Measurements from ENCODE around the genes PRCP, DDIAS, PCF11 and HIKESHI.

GRCh38 chr11:81869947-81870579 lies 863.6 kb downstream of the FAM181B start:
- PRO-cap: no peak

GRCh38 chr11:82734063-82734249 lies 292 bp upstream of the FAM181B start:
- PRO-cap: no peak

DNA sequence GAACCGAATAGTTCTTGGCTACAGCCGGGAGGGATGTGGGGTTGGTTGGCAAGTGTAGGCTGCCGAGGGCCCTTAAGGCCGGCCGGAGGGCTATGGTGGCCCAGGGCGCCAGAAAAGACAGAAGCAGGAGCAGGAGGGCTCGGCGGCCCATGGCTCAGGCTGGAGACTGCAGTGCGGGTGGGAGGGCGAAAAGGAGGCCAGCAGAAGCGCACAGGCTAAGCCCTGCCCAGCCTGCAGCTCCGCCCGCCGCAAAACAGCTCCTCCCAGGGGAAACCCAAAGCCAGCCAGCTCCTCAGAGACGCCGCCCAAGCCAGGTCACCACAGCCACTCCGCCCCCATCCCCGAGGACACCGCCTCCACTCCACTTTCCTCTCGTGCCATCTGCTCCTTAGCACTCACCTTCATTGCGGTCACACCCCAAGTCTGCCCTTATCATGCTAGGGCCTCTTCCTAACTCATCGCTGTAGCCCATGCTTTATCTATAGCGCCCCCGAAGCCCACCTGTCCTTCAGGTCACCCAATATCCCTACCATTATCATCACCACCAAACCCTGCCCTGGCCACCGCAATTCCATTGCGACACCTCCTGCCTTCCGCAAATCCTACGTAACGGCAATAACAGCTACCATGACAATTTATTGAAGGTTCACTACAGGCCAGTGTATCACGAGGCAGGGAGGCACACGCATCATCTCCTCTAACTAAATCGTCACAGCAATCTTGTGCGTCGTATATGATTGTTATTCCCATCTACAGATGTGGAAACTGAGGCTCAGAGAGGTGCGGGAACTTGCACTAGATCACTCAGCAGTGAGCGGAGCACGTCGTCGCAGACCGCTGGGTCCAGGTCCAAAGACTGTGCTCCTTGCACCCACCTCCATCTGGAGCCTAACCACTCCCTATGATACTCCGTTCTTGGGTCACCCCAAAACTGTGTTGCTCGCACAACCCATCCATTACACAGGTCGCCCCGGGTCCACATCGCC lies at the start of gene PRCP:
Gene PRCP (minus strand): TSS at position 179 of the 986 bp plus-strand sequence.
- PRO-cap: bidirectional peak, plus-strand start at position 659 of the sequence, minus-strand start at position 168 of the sequence

GRCh38 chr11:82901238-82901949 lies at the start of gene DDIAS:
DDIAS (plus strand) TSS chr11:82901736.
- PRO-cap: bidirectional peak, plus-strand start at chr11:82901390, minus-strand start at chr11:82901277; bidirectional peak, plus-strand start at chr11:82901762, minus-strand start at chr11:82901601

- PRO-cap: no peak
These were observed 51.8 kb downstream of the RAB30 start for GRCh38 chr11:83019804-83020363.

GRCh38 chr11:83157042-83157259 lies at the start of gene PCF11:
PCF11 (plus strand) TSS chr11:83157131.
- PRO-cap: bidirectional peak, plus-strand start at chr11:83157155, minus-strand start at chr11:83156970

GRCh38 chr11:83161770-83162452 lies 5.0 kb downstream of the PCF11 start:
- PRO-cap: no peak

- PRO-cap: no peak
These were observed 733.4 kb upstream of the CCDC90B start for GRCh38 chr11:84019587-84019897.

DNA sequence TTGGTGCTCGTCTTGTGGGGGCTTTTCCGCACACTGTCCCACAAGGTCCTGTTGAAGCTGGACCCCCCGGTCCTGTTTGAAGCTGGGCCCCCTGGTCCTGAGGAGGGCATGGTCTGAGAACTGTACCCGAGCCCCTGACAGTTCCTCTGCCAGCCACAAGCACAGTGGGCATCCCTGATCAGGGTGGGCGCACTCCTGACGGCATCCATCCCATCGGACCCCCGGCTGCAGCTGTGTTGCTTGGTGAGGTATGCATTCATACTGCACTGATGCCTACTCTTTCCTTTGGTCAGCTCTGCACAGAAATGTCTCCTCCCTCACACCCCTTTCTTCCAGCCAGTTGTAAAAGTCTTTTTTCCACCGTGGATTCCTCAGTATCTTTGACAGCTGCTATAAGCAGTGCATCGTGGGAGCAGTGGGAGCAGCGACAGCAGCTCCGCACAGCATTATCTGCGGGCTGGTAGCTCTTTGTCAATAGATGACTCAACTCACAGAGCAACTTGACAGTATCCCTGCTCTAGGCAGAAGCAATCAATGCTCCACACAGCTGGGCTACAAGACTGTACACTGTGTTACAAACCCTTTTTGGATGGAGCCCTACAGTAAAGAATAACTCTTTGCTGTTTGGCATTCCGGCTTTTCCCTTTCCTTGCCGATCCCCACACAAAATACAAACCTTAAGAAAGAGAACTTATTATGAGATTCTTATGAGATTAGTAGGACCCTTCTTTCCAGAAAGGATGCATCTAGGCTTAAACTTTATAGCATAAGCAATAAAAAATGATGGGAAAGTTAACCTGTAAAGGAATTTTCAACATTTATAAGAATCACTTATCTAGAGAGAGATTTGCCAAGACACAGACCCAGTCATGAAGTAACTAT lies 1031.0 kb upstream of the CCDC90B start:
- PRO-cap: no peak

GRCh38 chr11:84930365-84931038 lies 696.6 kb downstream of the DLG2 start:
- PRO-cap: no peak

GRCh38 chr11:85006609-85007073 lies 620.5 kb downstream of the DLG2 start:
- PRO-cap: no peak

DNA sequence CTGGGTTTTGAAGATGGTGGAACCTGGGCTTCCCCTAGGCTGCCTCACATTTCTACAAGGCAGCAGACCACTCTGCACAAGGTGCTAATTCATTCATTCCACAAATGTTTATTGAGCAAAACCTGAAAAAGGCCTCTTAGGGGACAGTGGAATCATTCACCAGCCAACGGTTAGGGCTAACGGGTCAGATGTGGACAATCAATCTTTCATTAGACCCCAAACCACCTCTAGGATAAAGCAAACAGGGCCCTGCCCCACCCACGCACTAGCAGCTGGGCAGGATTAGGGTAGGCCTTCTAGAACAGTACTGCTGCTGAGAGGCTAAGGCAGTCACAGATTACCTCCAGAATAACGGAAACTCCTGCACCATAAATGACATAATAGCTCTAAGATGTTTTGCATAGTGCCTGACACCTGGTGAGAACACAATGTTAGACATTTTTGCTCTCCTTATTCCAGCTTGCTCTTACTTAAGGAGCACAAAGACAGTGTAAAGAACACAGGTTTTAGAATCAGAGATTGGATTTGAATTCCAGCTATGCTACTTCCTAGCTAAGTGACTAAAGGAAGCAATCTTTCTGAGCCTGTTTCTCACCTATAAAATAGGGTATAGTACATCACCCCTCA lies 1.8 kb downstream of the SYTL2 start:
- PRO-cap: bidirectional peak, plus-strand start at position 401 of the sequence, minus-strand start at position 309 of the sequence

- PRO-cap: unidirectional peak, plus-strand start at chr11:86067814
These were observed 1.6 kb downstream of the PICALM start for GRCh38 chr11:86066887-86067992.

DNA sequence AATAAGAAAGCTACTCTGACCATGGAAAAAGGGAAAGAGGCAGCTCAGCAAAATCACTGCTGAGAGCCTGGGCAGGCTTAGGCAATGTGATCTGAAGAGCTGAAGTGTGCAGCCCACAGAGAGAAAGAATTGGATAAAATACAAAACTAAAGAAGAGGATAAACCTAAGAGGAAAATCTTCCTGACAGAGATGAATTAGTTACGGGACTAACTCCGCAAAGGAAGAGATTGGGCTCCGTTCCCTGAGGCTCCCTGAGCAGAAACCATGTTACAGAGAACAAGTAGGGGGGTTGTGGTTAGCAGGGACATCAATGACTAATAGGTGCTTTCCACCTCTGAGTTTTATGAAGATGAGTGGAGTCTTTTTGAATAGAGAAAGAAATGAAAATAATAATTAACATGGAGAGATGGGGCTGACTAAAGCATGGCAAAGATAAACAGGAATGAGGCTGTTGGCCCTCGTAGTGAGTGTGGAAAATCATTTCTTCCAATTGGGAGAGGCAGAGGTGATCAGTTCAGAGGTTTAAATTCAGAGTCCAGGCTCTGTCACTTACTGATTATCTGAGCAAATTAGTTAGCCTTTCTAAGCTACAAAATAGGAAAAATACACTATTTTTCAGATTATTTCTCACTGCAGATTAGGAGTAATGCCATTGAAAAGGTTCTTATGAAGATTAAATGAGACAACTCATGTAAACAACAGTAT lies 47.5 kb upstream of the PICALM start:
- PRO-cap: no peak

- PRO-cap: bidirectional peak, plus-strand start at chr11:86302277, minus-strand start at chr11:86302086
These were observed at the start of gene HIKESHI for GRCh38 chr11:86301881-86302980. HIKESHI (plus strand) TSS chr11:86302240.

- PRO-cap: unidirectional peak, minus-strand start at chr11:86442489
These were observed 67.5 kb downstream of the CCDC81 start for GRCh38 chr11:86442216-86442579.

- PRO-cap: no peak
These were observed 109.6 kb downstream of the CCDC81 start for GRCh38 chr11:86484218-86484836.

GRCh38 chr11:86592715-86593886 lies 207.2 kb upstream of the PRSS23 start:
- PRO-cap: no peak

- PRO-cap: no peak
These were observed 177.2 kb upstream of the PRSS23 start for GRCh38 chr11:86623054-86623642.

- PRO-cap: no peak
These were observed 13.0 kb downstream of the FZD4 start for GRCh38 chr11:86941916-86942802.

All from bronchial lymph node (tissue), 1 donor.